Skeletal muscle satellite cell (primary cell): ENCODE measurements around a stretch of chr15.

DNA sequence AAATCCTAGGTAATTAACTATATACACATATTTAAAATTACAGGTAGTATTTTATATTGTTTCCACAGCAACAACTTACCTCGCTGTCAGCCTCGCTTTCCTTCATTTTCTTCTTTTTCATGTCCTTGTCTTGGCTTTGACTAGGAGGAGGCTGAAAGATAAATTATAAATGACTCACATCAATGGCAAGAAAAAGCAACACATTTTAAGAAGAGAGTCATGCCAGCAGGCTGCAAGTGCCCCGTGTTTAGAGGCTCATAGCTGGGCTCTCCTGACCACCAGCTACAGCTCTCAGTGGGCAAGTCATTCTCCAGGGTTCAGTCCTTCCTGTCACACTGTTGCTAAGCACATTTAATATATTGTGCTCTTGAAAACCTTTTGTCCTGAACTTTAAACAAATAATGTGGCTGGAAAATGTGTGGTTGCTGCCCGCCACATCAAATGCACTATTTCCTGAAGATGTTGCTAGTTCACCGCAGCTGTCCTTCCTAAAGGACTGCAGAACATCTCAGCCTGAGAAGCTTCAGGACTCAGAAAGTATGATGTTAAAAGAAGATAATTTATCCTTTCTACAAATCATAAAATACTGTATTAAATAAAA lies 1.2 kb downstream of the TARS3 start:
- CAGE, long polyA plus RNA: no peak